Thoracic aorta (tissue), 1 donor: ENCODE measurements around a stretch of chr22.

DNA sequence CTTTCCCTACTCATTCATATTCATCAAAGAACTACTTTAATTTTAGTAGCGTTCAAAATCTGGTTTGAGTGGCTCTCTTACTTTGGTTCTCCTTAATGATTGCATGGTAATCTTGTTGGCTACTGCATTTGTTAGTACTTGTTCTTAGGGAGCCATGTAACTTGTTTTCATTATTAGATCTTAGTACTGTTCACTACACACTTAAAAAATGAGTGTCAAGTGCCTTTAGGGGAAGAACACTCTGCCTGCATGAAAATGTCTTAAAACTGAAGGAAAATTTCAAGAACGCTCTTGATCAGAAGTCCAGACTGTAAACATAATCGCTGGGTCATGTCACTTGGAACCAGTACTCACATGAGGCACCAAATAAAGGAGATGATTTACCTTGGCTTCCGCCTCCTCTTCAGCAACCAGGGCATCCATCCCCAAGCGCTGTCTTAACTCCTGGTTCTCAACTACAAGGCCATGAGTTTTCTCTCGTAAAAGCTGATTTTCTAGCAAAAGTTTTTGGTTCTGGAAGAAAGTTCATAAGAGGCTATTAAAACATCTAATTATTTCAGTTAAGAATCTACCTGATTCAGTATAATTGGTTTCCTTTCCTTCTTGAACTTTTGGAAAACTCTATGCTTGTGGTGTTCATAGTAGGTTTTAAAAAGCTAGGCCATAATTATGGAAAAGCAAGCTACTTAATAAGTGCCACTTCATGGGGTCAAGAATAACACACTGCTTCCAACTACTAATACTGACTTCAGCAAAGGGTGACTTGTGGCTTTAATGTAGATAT, 24.4 kb downstream of the CCDC117 start:
- RAMPAGE, long total RNA, result no peak

GRCh38 chr22:28884276-28885096, 1.1 kb downstream of the ZNRF3 start:
- RAMPAGE, long total RNA, result no peak

DNA sequence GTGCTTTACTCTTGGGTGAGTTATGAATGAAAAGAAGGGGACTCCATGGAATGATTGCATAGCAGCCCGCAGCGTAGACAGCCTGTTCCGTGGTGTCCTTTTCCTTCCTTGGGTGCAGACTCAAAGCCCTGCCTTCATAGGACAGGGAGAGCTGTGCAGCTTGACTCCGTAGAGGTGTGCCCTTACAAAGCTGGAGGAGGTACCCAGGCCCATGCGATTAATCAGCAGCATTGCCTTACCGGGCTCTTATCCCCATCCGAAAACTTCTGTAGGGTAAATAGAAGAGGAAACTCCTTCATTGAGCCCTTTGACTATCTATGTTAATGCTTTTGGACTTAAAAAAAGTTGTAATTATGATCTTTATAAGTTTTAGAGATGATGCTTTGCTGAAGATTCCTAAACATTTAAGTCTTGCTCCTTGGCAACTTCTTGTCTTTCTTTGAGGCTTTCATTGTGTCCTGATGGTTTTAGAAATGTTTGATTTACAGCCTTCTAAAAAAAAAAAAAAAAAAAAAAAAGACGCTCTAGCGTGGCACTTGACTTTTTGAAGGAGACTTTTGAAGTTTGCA, 1.8 kb downstream of the ZNRF3 start:
- RAMPAGE, long total RNA, result no peak

DNA sequence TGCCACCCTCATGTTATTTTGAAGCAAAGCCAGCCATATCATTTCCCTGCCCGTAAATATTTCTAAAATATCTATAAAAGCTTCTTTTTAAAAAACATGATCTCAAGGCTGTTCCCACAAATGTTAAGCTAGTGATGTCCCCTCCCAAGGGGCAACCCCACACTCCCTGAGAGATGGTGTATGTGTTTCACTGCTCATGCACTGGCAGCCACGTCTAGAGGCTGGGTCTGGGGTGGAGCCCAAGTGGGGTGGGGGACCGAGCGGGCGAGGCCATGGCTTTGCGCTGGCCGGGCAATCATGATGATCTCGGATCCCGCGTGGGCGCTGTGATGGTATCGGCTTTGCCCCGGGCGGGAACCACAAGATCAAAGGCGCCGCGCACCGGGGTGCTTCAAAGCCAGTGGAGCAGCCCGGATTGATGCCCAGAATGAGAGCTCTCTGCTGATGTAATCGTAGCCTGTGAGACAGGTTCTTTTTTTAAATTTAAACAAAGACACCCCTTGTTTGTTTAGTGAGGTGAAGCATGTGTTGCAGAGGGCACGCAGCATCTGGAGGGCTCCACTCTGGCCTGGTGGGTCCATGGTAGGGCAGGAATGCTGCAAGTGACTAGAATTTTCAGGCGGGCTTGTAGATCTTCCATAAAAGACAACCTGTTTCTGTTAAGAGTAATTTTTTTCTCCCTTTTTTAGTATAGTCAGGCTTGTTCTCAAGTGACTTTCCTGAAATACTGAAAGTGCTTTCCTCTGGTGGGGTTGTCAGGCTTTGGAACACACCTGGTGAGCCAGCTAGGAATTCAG, 40.5 kb downstream of the ZNRF3 start:
- RAMPAGE, long total RNA, result no peak

DNA sequence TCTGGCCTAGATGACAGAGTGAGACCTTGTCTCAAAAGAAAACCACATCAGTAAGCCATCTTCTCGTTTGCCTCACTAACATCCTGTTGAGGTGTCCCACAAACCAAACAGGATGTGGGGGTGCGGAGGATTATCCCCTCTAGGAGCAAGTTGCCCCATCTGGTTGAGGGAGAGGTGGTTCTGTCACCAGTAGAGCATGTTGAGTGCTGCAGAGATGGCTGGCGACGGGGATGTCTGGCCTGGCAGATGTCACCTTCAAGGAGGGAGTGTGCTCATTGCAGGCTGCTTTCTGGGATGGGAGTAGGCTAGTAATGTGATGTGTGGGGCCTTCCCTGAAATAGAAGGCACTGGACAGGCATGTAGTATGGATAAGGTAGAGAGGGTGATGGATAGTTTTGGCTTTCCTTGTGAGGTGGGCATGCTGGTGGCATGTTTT, 72.5 kb downstream of the ZNRF3 start:
- RAMPAGE, long total RNA, result no peak

GRCh38 chr22:28977465-28977871, 84.2 kb downstream of the C22orf31 start:
- RAMPAGE, long total RNA, result no peak

- RAMPAGE, long total RNA, result no peak
Observed at GRCh38 chr22:28981703-28982551, 79.7 kb downstream of the C22orf31 start.

- RAMPAGE, long total RNA, result start-site peak on the plus strand at chr22:29120073-29120579, 9 reads
Observed at GRCh38 chr22:29119820-29120563, 47.2 kb downstream of the KREMEN1 start.

DNA sequence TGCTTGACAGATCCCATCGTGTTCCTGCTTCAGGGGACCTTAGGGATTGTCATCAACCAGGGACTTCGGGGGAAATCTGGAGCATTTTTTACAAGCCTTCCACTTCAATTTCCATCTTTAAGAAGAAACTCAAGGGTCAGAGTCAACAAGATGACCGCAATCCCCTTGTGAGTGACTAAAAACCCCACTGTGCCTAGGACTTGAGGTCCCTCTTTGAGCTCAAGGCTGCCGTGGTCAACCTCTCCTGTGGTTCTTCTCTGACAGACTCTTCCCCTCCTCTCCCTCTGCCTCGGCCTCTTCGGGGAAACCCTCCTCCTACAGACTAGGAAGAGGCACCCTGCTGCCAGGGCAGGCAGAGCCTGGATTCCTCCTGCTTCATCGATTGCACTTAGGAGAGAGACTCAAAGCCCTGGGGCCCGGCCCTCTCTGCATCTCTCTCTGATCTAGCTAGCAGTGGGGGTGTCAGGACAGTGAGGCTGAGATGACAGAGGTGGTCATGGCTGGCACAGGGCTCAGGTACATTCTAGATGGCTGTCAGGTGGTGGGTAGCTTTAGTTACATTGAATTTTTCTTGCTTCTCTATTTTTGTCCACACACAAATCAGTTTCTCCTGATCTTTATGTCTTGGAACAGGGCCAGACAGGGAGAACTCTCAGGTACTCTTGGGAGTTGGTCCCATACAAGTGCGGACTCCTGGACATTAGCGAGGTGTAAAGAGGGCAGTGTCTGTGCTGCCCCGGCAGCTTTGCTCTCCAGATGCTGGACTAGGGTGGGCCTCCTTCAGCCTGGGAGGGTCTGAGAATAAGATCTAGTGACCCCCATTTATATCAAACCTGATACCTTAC, 63.5 kb upstream of the EMID1 start:
- RAMPAGE, long total RNA, result no peak

- RAMPAGE, long total RNA, result no peak
Observed at GRCh38 chr22:29154361-29154947, 51.2 kb upstream of the EMID1 start.

GRCh38 chr22:29382439-29383112, 5.8 kb downstream of the AP1B1 start:
- RAMPAGE, long total RNA, result no peak

GRCh38 chr22:29470181-29470939, 9.7 kb upstream of the NEFH start:
- RAMPAGE, long total RNA, result no peak

DNA sequence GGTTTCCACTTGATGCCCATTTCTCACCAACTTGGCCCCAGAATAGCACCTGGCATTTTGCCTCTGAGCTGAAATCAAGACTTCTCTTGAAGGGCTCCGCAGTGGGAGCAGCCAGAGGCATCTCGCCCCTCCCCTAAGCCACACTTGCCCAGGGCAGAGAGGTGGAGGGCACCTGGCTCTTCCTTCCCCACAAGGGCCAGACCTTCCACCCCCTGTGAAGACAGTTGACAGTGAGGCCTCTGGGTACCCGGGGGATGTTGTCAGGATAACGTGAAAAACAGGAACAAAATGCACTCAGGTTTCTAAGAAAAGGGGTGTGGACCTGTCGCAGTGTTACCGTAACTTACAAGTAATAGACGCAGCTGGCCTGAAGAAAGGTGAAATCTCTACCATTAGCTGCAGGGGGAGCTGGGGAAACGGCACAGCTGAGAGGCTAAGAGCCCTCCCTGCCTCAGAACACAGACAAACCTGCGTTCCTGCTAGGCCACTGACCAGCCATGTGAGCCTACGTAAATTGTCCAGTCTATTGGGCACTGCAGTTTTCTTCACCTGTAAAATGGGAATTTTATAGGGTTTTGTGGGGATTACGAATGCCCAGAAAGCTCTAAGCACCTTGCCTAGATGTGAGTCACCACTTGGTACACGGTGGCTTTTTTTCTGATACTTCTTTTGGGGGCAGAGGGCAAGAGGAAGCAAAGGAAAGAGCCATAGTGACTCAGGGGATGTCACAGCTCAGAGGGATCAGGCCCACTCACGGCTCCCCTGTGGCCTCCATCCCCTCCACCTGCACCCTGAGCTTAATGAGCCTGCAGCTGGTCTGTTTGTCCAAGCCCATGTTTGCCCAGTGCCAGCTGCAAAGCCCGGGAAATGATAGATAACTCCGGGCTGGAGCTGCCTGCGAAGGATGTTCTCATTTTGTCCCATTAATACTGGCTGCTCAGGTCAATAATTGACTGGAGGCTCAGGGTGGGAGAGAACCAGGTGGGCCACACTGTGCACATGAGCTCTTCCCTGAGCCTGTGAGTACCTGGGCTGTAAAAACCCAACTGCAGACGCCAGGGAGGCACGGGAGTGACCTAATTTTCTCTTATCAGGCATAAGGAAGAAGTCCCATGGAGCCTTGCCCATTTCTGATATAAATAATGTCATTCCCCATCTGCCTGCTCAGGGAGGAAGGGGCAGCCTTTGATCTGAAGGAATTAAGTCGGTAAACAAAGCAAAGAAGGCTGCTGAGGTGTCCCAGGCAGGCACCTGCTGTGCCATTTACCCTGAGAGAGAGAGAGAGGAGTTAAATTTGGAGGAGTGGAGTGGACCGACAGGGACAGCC, 18.3 kb upstream of the CABP7 start:
- RAMPAGE, long total RNA, result no peak

- RAMPAGE, long total RNA, result no peak
Observed at GRCh38 chr22:29824725-29825245, 13.3 kb downstream of the ASCC2 start.

DNA sequence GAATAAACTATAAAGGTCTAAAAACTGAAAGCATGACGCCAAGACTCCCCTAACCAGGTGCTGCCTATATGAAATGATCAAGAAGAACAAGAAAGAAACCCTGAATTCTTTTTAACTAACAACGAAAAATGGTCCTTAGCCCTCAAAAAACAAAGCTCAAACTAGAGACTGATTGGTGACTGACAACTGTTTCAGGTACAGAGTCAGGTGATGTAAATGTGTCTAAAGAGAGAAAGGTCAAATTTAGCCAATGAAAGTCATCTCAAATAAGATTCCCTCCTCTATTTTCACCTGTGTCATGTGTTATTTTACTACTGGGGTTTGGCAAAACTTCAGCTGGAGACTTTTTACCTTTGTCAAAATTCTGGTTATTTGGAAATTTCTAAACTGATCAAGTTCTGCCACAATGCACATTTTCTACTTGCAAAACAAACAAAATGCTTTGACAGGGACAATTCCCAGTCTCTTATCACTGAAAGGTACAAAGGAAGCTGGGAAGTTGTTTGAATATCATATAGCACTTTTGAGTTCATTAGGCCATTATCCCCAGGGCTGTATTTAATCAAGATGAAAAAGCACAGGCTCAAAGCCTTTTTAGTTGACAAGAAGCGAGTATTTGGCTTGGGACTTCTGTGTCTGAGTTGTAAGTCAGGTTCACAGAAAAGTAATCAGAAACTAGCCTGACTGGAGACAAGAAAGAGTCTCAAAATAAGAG, 3.1 kb upstream of the HORMAD2 start:
- RAMPAGE, long total RNA, result no peak

DNA sequence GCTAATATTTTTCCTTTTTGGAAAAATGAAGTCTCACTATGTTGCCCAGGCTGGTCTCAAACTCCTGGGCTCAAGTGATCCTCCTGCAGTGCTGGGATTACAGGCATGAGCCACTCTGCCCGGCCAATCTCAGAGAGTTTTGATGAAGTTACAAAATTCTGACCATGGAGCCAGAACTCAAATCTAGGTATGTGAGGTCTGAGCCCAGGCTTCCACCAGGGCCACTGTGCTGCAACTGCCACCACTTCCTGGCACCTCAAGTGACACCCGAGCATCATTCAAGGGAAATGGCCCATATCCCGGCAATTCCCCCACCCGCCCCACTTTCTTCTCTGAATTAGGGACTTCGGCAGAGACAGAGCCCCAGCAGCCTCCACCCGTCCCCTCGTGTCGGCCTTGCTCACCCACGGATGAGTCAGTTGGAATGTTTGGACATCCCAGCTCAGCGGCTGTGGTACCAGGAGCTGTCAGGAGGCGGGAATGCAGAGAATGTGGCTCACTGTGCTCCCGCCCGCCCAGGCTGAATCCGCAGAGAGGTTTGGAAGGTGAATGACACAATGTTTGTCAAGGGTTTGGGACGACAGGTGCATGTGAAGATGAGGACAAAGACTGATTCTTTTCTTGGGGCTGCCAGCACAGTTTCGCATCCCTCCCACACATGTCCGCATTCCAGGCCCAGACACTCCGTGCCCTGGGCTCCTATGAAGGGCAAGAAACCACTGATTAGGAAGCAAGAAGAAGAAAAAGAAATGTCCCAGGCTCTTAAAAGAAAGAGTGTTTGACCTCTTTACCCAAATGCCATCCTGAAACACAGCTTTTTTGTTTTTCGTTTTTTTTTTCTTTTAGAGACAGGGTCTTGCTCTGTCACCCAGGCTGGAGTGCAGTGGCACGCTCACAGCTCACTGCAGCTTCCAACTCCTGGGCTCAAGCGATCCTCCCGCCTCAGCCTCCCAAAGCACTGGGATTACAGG, 39.6 kb downstream of the LIF start:
- RAMPAGE, long total RNA, result no peak

GRCh38 chr22:30208700-30209496, 37.7 kb downstream of the LIF start:
- RAMPAGE, long total RNA, result no peak

- RAMPAGE, long total RNA, result no peak
Observed at GRCh38 chr22:30250685-30251148, 4.2 kb upstream of the LIF start.

DNA sequence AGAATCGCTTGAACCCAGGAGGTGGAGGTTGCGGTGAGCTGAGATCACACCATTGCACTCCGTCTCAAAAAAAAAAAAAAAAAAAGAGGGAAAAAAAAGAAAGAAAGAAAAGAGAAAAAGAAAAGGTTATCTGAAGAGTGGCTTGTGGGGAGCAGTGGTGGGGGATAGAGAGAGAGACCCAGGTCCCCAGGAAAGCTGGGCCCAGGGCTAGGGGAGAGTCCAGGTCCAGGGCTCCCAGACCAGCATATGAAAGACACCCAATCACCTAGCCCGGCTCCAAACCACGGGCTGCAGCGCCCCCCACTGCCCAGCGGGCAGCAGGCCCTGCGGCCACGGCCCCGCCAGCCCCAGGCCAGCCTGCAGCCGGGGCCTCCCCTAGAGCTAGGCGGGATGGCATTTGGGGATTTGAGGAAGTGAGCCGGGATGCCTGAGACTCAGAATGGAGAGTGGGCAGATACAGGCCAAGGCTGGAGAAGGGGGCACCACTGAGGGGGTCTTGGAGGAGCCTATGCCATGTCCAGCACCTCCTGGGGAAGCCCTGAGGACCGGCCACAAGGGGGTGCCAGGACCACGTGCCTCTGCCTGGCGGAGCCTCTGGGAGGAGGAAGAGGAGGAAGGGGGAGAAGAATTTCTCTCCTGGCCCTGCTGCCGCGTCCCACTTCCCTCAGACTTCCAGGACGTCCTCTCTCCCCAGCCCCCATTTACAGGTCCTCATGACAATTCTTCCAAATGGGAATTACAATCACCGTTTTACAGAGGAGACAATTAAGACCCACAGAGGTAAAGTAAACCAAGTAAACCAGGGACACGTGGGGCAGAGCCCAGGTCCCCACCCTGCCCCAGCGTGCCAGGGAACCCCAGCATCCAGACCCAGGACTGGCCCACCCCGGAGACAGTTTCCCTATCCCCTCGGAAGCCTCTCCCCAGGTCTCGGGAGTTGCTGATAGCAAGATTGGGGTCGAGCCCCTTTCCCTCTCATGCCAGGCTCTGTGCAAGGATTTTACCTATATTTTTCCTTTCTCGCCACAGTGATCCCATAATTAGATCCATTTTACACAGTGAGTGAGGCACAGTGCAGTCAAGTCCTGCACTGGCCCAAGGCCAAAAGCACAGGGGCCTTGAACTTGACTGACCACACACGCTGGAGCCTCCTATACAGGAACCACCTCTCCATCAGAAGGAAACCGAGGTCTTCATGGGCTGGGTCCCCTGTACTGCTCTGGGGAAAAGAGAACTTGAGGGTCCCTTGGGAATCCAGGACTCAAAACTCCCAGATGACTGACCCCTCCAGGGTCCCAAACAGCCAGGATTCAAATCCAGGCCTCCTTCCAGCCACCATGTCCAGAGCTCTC, 9.6 kb upstream of the LIF start:
- RAMPAGE, long total RNA, result no peak

GRCh38 chr22:30261019-30261927, 5.4 kb downstream of the OSM start:
- RAMPAGE, long total RNA, result no peak